Mucosa of descending colon (tissue), 1 donor: Measurements from ENCODE around the gene GIMAP7.

GRCh38 chr7:149869895-149870613 is 3.7 kb upstream of the ATP6V0E2 start:
- PRO-cap = unidirectional peak, minus-strand start at chr7:149870008; unidirectional peak, minus-strand start at chr7:149870086

GRCh38 chr7:149883769-149884478 is 10.2 kb downstream of the ATP6V0E2 start:
- PRO-cap = no peak

DNA sequence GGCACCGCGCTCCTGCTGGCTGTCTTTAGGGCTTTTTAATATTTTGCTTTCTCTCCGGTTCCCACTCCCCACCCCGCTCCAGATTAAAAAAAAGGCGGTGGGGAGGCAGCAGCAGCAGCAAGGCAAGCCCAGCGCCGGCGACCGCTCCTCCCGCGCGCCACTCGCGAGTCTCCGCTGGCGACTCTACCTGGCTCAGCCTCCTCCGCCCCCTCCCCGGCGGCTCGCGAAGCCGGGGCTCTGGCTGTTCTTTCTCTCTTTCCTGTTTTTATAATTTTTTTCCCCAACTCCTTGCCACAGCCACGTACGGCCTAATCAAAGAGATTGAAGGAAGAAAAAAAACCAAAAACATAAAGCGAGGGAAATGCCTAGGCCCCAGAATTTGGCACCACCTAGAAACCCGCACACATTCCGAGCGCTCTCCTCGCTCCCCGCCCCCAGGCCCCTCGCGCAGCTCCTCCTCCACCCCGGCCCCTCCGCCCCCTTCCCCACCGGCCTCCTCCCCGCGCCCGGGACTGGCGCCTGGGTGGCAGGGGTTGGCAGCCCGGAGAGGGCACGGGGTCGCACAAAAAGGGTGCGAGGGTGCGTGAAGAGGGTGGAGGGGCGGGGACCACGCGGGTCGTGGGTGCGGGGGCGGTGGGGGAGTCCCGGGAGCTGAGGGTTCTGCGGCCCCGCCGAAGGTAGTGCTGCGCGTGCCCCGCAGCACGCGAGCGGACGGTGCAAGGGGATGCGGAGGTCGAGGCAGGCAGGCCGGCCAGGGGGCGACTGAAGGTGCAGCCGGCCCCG is 174.3 kb downstream of the ATP6V0E2 start:
- PRO-cap = no peak

DNA sequence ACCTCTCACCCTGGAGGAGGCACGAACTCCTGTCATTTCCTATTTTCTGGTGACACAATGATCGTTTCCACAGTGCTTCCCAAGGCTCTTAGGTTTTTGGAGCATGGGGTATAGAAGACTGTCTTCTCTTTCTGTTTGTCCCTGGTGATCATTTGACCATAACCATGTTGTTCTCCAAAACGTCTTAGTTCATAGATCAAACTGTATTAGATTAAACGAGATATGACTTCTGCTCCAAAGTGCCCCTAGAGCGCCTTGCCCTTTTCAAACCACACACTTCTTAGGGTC is 179.2 kb downstream of the ATP6V0E2 start:
- PRO-cap = no peak

- PRO-cap = no peak
Measured at GRCh38 chr7:150109534-150110089, 213.5 kb upstream of the LRRC61 start.

DNA sequence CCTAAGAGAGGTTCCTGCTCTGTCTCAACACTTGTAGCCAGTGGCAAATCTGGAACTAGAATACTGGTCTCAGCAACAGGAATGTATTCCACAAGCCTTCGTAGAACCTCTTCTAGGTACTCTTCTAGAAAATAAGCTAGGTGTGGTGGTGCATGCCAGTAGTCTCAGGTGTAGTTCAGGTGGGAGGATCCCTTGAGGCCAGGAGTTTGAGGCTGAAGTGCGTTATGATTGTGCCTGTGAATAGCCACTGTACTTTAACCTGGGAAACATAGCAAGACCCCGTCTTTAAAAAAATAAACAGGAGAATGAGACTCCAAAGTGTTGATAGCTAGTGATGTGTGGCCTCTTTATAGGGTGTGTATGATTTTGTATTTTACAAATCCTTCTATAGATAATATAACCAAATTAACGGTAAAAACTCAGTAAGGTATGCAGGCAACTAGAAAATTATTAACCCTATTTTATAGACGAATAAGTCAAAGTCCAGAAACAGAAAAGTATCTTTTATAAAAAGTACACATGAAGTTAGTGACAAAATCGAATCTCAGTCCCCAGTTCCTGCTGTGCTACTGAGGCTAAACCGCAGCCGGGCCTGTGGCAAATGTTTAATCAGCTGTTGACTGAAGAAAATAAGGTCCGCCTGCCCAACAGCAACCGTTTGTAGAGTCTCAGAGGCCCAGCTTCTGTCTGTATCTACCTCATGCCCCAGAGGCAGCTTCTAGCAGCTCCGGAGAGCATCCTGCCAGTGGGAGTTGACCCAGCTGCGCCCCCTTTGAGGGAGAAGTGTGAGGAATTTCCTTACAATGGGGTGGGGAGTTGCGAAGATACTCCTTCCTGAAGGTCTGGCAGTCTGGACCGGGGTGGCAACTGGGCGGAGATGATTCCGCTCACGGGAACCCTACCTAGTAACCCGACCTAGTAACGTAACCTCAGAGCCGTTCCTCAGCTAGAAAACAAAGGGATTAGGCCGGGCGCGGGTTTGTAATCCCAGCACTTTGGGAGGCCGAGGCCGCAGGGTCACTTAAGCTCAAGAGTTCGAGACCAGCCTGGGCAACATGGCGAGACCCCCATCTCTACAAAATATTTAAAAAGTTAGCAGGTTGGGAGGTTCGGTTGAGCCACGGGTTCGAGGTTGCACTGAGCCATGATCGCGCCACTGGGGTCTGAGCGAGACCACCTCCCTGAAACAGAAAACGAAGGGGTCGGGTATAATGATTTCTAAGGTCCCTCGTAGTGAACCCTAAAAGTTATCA is 1.1 kb upstream of the ZNF775 start:
- PRO-cap = bidirectional peak, plus-strand start at position 205 of the sequence, minus-strand start at position 170 of the sequence; bidirectional peak, plus-strand start at position 534 of the sequence, minus-strand start at position 226 of the sequence; bidirectional peak, plus-strand start at position 661 of the sequence, minus-strand start at position 660 of the sequence; bidirectional peak, plus-strand start at position 848 of the sequence, minus-strand start at position 857 of the sequence

DNA sequence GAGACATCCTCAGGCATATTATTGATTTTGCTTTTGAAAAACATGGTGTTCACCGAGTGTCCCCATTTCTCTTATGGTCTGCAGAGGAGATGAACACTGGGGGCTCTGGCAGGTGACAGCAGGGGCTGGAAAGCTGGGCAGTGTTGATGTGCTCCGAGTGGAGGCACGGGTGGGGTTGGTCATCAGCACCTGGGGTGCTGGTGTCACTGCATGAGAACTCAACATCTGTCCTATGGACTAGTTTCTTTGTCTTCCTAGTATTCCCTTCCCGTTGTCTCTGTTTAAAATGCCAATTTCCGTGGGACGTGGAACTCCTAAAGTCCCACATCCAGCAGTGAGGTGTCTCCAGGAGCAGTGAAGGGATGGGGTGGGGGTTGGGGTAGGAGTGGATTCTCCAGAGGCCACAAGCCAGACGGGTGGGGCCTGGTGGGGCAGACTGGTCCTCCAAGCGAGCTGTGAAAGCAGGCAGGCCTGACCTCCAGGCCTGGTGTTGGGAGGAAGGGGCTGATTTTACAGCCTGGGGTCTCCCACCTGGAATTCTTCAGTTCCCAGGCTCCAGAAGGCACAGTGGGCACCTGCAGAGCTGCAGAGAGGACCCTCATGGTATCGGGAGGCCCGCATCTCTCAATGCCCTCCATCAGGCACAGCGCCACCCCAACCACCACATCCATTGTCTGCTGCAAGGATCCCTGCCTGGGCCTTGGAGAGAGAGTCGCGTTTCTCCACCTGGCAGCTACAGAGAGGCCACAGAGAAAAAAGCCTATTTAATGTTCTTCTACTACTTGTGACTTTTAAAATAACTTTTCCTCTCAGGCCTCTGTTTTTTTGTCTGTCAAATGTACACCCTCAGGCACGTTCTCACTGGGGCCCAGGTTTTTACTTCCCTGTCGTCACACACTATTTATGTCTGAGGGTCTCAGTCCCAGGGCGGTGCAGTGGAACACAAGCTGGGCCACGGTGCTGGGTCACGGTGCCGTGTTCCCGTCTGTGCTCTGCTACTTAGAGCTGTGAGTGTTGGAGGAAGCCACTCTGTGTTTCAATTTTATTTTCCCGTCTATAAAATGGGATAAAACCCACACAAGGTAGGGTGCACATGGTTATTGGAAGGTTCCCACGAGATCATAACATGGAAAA is 1.7 kb upstream of the ENSG00000284691 start:
- PRO-cap = no peak

DNA sequence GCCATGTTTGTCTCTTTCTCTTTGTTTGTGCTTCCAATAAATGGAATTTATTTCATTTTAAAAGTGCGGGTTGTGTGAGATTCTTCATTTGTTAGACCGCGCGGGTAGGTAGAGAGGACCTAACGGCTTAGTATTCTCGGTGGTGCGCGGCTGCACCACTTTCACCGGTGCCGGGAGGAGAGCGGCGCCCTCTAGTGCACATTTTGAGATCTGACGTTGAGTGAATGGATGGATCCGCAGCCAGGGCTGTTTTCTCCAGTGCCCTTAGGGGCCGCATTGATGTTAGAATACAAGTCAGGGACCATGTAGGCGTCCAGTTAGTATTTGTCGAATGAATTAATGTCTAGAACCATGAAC is 15.5 kb downstream of the ENSG00000284691 start:
- PRO-cap = no peak

- PRO-cap = no peak
Measured at GRCh38 chr7:150453262-150453758, 2.9 kb downstream of the GIMAP8 start.

- PRO-cap = no peak
Measured at GRCh38 chr7:150473989-150474641, 23.7 kb downstream of the GIMAP8 start.

- PRO-cap = unidirectional peak, plus-strand start at chr7:150484408
Measured at GRCh38 chr7:150483939-150484654, 30.6 kb upstream of the GIMAP7 start.

DNA sequence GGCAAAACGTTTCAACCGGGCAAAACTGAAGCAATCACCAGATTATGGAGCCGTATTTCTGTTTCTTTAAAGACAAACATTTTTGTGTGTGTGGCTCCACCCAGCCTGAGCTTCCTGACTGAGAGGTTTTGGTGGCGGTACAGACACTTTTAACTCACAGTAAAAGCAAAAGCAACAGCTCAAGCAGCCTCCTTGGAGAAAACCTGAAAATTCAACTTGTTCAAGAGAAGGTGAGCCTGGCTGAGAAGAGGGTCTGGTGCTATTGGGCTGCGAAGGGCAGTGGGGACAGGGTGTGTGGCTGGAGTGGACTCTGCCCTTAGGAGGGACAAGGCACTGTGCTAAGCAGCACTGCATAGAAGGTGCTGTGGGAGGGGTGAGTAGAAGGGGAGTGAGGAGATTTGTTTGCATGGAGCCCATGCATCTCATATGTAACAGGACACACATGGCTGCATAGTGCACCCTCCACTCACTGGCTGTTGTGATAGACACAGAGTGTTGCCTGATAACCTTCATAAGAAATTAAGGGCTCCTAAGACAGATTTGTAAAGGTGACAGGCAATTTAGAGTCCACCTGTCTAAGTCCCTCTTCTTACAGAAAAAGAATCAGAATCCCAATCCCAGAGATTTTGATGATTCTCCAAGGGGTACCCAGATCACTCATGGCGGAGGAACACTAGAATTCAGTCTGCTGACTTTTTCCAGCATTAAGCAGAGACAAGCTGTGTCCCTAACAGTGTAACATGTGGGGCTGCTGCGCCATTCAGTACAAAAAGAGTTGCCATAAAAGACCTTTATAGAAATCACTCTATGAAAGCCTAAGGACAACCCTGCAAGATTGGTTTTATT is at the start of gene GIMAP7:
Gene GIMAP7 (plus strand): TSS at position 157 of the 846 bp plus-strand sequence.
- PRO-cap = bidirectional peak, plus-strand start at position 157 of the sequence, minus-strand start at position 120 of the sequence

DNA sequence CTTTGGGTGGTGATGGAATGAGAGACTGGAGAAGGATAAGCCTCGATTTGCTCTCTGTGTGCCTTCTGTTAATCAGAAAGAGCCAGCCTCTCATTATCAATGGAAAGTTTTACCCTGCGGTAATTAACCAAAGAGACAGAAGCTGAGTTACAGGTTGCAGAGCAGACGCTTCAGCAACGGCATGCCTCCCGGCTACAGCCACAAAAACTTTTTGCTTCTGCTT is 18.0 kb downstream of the GIMAP4 start:
- PRO-cap = unidirectional peak, plus-strand start at position 138 of the sequence

- PRO-cap = bidirectional peak, plus-strand start at chr7:150666209, minus-strand start at chr7:150665981
Measured at GRCh38 chr7:150665698-150666318, 19.7 kb upstream of the GIMAP2 start.

GRCh38 chr7:150668287-150668918 is 17.1 kb upstream of the GIMAP2 start:
- PRO-cap = bidirectional peak, plus-strand start at chr7:150668850, minus-strand start at chr7:150668584

DNA sequence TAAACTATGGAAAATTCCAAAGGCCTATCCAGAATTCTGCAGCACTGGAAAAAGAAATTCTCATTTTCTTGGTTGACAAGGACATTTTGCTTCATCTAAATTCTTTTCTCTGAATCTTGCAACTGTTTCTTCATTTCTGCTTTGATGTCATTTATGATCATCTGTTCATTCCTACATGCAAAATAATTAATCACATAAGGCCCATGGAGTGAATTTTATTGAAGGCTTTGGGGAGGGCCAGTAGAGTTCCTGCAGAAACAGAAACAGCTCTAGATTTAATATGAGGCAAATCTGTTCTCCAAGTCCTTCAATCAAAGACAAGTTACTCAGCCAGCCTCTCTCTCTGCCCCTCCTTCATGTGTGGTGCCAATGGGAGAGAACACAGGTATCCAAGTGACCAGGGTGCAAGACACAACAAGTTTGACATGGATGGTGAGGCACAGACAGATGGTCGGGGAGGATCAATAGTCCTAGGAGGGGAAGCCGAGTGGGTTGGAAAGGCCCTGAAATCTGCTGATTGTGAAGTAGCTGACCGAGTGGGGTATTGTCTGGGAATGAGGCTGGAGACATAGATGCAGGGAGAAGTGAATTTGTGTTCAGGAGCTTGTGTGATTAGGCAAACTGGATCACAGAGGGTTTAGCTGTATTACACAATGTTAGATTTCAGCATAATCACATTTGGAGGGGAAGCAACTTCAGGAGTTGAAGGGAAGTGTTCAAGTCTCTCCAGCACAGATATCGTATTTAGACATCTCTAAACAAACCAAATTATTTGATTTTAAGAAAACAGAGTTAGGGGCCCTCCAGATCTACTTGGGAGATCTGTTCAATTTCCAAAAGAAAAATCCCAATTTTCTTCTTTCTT is 1.4 kb downstream of the GIMAP1 start:
- PRO-cap = bidirectional peak, plus-strand start at position 698 of the sequence, minus-strand start at position 556 of the sequence

- PRO-cap = no peak
Measured at GRCh38 chr7:150739356-150739753, 2.1 kb downstream of the GIMAP5 start.

- PRO-cap = bidirectional peak, plus-strand start at chr7:150801332, minus-strand start at chr7:150801348; bidirectional peak, plus-strand start at chr7:150801788, minus-strand start at chr7:150801546
Measured at GRCh38 chr7:150801128-150801996, 793 bp downstream of the TMEM176A start.

DNA sequence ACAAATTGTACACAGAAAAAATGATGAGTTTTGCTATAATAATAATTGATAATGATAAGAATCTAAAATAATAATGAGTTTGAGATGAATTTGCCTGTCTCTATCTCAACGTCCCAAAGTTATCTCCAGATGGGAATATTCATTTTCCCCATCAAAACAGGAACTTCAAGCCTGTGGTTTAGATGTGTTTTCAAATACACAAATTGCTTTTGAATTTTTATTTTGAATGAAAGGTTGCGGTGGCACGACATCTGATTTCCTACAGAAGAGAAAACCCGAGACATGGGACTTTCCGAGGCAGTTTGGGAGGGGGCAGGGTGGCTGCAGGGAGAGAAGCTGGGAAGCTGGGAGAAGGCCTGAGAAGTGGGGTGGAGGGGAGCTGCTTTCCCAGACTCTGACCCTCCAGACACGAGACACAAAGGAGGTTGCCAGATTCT is 19.5 kb downstream of the TMEM176A start:
- PRO-cap = no peak

DNA sequence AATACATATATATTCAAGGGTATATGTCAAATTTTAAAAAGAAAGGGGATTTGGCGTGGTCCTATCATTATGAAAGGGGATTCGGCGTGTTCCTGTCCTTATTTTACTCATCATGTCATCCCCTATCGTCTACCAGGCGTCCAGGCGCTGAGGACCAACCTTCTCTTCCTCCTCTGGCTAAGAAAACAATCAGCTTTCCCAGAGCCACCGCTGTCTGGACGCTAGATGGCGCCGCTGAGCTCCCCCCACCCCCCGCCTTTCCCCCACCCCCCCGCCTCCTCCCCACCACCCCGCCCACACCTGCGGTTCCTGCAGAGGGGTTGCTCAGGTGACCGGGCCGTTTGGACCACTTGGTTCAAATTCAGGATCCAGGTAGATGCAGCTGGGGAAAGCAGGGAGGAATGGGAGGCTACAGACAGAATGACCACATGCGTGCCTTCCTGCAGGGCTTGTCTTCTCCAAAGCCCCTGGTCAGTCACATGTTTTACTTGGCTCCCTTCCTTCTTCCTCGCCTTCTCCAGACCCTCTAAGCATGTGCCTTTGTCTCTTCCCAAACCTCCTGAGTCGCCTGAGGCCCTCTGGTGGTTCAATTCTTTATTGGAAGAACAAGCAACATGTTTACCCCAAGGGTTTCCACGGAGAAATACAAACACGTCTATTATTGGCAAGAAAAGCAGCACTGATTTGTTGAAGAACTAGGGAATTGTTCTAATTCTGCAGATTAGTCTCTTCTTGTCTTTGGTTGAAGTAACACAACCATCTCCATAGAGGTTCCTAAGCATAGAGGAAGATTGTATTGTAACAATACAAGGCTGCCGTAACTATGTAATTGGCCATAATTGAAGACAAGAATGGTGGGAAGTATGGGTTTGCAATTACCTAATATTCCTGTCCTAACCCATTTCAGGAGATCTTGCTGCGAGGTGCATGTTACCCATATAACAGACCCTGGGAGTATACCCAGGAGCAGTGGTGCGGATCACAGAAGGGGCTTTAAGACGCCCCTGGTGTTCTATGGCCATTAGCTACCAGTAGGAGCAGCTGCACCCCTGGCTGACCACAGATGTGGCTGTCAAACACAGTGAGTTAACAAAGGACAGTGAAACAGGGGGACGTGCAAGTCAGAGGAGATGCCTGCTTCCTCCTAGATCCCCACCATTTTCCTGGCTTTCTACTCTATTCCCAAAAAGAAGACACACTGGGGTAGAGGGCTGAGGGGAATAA is 24.8 kb downstream of the AOC1 start:
- PRO-cap = no peak